Myometrial cell (primary cell): ENCODE results near the genes PDPR and FCSK.

GRCh38 chr16:69370406-69370928 is 15.3 kb downstream of the TERF2 start:
- RAMPAGE, long total RNA, result no peak

DNA sequence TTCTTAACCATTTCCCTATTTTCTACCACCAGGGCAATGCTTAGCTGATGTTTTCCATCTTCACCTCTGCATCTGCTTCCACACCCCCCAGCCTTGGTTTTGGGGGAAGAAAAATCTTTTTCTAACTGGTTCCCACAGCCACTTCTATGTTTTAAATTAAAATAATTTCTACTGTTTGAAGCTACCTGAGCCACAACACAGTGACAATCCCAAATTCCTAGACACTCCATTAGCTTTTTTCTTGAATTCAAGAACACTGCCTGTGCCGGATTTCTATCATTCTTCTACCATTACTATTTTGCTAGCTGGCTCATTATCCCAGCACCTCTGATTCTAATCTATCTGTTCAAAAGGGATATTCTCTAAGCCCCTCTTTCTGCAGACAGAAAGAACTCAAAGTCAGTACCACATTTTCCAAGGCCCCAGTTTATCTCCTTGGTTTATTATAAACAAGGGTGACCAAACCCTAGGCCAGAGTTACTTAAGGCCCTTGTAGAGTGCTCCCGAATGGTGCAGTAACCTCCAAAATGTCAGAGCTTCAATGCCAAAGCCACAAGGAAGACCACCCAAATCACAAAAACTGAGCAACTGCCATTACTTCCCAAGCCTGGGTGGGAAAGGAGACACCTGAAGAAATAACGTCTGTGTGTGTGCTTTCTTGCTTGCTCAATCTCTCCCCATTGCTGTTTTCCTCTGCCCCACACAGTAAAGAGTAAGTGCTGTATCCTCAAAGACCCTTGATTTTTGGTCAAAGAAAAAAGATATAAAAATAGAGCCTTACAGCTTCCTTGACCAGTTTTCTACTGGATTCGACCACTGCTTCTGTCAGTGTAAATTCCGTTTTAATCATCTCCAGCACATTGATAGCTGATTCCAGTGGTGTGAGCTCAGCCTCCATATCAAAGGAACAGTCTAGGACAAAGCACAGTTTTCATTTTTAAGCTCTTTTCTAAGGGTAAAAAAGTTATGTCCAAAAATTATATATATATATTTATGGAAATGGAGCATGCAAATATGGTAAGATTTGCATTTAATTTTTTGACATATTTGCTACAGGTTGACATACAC is 1.7 kb downstream of the TERF2 start:
- RAMPAGE, long total RNA, result no peak

- RAMPAGE, long total RNA, result no peak
Measured at GRCh38 chr16:69384867-69385305, 921 bp downstream of the TERF2 start.

- RAMPAGE, long total RNA, result no peak
Measured at GRCh38 chr16:69474273-69474472, 49.8 kb downstream of the CYB5B start.

GRCh38 chr16:69609438-69610450 is 44.0 kb downstream of the NFAT5 start:
- RAMPAGE, long total RNA, result no peak

DNA sequence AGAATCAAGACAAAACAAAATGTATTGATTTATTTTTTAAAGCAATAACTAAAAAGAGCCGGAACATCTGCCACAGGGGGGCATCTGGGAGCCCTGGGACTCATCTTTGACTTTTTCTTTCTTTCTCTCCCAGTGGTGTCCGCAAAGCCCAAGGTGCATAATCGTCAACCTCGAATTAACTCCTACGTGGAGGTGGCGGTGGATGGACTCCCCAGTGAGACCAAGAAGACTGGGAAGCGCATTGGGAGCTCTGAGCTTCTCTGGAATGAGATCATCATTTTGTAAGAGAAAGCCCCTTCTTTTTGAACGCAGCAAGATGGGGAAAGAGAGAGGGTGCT is 36.4 kb downstream of the WWP2 start:
- RAMPAGE, long total RNA, result no peak

DNA sequence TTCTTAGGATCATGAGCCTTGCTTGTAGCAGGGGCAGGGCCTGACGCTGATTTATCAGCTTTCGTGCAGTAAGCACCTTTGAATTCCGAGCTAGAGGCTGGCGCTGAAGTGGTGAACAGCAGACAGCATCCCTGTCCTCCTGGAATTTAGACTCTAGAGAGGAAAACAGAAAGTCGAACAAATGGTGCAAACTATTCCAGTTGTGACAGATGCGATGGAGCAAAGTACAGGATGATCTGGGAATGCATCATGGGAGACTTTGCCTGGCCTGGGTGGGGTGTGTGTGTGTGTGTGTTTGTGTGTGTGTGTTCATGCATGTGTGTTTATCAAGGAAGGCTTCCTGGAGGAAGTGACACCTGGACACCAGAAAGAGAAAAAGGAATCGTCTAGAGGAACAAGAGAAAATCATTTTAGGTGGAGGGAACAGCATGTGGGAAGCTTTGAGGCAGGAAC is 60.1 kb downstream of the WWP2 start:
- RAMPAGE, long total RNA, result no peak

DNA sequence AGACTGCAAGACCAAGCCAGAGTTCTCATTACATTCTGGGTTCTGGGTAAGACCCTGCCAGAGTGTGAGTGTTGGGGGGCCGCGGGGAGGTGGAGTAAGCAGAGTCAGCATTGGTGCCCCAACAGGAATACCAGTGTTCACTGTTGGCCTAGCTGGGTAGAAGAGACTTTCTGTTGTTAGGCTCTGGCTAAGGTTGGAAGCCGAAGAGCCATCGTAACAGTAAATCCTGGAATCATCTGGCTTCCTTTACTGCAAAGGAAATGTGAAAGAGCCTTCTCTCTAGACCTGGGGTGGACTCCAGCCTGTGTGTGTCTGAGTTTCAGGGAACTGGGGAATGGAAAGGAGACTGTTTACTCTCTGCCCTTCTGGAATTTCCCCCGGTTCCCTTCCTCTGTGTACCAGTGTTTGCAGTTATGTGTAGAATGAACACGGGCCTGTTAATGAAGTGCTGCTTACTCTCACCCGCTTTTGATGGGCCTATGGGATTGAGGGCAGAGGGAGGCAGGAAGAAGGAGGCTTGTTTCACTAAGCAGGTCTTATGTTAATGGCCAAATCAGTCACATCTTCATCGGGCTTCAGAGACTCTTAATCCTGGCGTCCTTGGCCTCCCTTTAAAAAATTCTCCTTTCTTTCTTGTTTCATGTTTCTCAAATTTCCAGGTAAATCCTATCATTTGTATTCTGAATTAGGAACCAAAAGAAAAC is 68.6 kb downstream of the WWP2 start:
- RAMPAGE, long total RNA, result no peak

DNA sequence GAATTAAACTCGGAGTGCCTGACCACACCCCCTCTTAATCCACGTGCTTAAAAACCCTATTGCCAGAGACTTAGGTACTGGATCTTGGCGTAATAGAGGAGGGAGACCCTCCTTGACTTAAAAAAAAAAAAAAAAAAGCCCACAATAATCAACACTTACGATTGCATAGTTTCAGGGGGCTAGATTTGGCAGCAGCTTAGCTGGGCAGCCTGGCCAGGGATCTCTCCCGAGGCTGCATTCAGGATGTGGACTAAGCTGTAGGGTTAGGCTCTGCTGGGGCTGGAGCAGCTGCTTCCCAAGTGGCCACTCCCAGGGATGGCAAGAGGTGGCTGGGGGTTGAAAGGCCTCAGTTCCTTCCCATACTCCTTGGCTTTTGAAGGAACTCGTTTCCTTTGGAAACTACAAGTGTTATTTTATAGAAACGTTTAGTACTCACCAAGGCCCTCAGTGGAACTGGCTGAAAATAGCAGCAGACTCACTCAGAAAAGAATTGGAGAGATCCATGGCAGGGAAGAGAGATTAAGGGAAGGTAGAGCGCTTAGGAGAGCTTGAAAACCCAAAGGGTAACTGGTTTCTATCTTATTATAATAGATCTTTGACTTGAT is 76.3 kb downstream of the WWP2 start:
- RAMPAGE, long total RNA, result no peak

DNA sequence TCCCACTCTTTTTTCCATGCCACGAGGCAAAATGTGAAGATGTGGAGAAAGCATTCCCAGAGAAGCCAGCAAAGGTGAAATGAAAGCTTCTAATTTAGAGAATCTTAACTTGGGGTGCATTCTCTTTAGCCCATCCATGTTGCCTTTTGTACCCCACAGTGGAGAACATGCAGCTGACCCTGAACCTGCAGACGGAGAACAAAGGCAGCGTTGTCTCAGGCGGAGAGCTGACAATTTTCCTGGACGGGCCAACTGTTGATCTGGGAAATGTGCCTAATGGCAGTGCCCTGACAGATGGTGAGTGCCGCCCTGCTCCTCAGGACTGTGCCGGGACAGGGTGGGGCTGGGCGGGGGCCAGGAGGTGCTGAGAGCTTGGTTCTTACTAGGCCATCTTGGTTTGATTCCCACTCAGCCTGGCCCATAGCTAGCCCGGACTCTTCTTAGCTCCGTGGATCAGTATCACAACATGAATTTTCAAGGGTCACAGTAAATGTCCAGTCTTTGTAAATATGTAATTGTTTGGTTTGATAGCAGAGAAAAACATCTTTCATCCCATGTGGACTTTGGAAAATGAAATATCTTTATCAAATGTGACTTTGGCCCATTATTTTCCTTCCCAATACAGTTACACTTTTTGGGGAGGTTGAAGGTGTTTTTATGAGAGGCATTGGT is 78.0 kb downstream of the WWP2 start:
- RAMPAGE, long total RNA, result no peak

DNA sequence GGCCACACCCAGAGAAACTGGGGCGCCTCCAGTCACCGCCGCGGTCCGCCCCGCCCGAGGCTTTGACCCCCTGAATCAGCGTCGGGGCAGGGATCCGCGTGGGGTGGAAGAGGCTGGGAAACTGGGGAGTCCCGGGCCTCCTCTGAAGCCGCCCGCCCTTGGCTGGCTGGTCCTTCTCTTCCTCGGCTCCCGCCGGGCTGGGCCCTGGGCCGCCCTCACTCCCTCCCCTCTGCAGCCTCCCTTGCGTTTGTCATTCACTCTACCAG is 14.5 kb downstream of the CLEC18A start:
- RAMPAGE, long total RNA, result no peak

- RAMPAGE, long total RNA, result no peak
Measured at GRCh38 chr16:70113782-70115164, at the start of gene PDPR. Gene PDPR (plus strand): TSS chr16:70114332.

- RAMPAGE, long total RNA, result no peak
Measured at GRCh38 chr16:70131940-70132648, 18.0 kb downstream of the PDPR start.

DNA sequence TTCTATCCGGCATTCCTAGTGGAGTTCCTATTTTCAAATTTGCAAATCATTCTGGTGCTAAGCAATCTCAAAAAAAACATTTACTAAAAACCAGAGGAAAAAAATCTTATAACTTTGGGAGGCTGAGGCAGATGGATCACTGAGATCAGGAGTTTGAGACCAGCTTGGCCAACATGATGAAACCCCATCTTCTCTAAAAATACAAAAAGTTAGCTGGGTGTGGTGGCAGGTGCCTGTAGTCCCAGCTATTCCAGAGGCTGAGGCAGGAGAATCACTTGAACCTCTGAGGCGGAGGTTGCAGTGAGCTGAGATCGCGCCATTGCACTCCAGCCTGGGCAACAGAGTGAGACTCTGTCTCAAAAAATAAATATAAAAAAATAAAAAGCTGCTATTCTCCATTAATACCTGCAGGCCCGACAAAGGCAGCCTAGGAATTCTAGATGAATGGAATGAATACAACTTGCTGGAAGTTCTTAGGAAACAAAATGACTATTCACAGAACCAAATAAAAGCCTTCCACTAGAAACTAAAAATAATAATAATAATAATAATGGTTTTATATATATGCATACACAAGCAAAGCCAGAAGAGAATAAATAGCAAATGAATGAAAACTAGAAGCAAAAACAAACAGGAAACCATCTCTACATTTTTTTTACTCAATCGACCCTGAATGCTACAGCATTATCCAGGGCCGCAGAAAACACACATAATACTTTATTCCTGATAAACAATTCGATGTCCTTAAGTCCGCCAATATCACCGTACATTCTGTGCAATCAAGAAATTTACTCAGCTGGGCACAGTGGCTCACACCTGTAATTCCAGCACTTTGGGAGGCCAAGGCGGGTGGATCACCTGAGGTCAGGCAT is 1.9 kb downstream of the EXOSC6 start:
- RAMPAGE, long total RNA, result no peak

DNA sequence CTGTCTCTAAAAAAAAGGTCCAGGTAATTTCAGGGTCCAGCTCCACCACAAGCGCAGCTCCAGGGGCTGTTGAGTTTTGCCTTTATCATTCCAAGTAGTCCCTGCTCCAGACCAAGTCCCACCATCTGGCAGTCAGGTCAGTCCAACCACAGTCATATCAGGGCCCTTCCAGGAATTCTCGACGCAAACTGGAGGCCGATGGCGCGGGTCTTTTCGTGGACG is 1.0 kb downstream of the EXOSC6 start:
- RAMPAGE, long total RNA, result no peak

- RAMPAGE, long total RNA, result no peak
Measured at GRCh38 chr16:70408983-70409349, 29.9 kb downstream of the ST3GAL2 start.

DNA sequence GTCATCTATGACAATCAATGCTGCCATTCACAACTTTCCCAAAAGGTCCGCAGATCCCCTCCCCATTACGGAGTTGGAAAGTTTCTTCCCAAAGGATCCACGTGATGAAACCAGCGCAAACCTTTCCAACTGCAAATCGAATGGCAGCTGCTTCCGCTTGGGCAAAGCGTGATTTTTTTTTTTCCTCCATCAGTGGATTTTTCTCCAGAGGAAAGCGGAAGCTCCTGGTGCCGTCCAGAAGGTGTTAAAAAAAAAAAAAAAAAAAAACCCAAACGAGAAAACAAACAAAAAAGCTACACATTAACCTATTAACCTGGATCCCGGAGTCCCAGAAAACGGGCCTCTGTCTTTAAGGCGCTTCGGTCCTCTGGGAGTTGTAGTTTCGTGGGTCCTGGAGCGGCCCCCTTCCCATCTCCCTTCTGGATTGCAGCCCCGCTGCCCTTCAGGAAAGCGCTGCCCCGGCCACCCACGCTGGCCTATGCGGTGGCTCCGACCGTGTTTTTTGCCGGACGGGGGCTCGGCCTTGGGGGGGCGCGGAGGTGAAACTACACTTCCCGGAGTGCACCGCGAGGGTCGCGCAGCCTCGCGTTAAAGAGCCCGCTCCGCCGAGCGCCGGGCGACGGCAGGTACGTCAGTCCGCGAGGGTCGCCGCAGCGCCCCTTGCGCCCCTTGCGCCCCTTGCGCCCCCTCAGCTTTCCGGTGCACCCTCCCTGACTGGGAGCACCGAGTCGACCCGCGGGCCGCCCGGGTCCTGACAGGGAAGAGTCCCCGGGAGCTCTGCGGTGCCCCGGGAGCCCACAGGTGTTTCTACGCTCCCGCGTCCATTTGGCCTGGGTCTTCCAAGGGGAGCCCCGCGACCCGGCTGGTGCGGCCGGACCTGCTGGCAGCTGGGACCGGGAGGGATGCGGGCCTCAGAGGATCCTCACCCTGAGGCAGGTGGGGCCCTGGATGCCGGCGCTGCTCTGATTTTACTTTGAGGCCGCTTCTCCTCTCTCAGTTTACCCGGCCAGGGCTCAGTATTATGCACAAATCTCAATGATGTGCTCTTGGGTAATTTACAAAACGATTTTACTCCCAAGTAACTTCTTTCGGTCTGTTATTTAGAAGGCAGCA is at the start of gene FCSK:
Gene FCSK (plus strand): TSS at position 591 of the 1,113 bp plus-strand sequence.
- RAMPAGE, long total RNA, result no peak

DNA sequence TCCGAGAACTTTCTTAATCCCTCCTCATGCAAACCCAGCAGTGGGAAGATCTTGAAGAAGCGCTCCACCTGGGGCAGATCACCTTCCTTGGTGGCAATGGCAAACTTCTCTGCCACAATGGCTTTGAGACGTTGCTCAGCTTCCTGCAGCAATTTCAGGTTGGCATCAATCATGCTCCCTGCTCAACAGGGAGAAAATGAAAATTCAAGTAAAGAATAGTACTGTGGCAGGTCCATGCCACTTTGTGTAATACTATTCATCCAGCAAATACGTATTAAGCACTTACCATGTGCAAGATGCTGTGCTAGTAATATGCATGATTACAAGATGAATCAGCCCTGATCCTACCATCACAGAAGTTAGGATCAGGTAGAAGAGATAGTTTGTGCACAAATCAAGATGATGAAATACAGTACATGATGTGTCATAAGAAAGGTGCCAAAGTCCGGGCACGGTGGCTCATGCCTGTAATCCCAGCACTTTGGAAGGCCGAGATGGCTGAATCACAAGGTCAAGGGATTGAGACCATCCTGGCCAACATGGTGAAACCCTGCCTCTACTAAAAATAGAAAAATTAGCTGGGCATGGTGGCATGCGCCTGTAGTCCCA is 11.0 kb downstream of the COG4 start:
- RAMPAGE, long total RNA, result no peak

GRCh38 chr16:70568855-70569772 is 45.5 kb downstream of the SF3B3 start:
- RAMPAGE, long total RNA, result no peak

- RAMPAGE, long total RNA, result no peak
Measured at GRCh38 chr16:70610122-70610600, 36.2 kb upstream of the IL34 start.